Mucosa of descending colon (tissue), 1 donor: ENCODE measurements around the genes SHISA9, MRTFB and NPIPA5.

- PRO-cap = no peak
These were observed 159.7 kb downstream of the CPPED1 start for GRCh38 chr16:12643819-12644555.

DNA sequence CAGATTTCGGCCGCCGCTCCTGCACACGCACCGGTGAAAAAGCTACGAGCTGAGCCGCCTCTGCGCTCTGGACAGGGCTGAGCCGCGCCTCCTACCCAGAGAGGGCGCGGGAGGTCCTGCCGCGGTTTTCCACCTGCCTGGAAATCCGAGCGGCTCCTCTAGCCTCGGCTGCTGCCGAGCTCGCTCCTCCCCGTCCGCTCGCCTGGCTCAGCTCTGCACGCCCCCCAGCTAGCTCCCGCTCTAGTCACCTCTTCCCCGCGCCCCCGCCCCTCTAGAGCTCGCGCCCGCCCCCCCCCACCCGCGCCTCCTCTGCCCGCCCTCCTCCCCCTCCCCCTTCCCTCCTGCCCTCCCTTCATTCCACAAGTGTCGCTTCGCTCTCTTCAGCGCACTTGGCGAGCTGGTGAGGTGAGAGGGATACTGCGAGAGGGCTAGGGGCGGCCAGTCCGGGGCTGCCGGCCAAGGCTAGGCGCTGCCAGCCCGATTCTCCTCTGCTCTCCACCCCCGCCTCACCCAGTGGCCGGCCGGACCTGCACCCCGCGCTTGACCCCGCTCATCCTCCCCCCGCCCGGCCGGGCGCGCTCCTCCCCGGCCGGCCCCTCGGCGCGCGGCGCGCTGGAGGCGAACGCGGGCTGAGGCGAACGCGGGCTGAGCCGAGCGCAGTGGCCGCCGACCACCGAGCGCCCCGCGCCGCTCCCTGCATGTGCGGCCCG is at the start of gene SHISA9:
SHISA9 (plus strand) TSS at position 355 of the 710 bp plus-strand sequence.
- PRO-cap = bidirectional peak, plus-strand start at position 392 of the sequence, minus-strand start at position 215 of the sequence

DNA sequence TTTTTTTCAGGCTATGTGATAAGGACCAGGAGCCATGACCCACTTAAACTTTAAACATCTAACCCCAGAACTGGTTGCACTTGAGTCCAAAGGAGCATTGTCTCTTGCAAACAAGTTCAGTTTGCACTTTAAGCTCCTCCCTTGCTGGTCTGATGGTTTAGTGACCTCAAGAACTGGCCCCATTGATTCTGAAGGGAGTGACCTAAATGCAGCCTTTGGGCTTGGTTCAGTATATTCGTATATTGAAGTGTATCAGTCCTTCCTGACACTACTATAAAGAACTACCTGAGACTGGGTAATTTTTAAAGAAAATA is 75.3 kb downstream of the ERCC4 start:
- PRO-cap = no peak

GRCh38 chr16:14015768-14016350 is 55.3 kb upstream of the MRTFB start:
- PRO-cap = no peak

GRCh38 chr16:14042597-14043107 is 28.5 kb upstream of the MRTFB start:
- PRO-cap = no peak

GRCh38 chr16:14070920-14071993 is at the start of gene MRTFB:
MRTFB (plus strand) TSS chr16:14071319.
- PRO-cap = bidirectional peak, plus-strand start at chr16:14071139, minus-strand start at chr16:14071034; bidirectional peak, plus-strand start at chr16:14071322, minus-strand start at chr16:14071296

DNA sequence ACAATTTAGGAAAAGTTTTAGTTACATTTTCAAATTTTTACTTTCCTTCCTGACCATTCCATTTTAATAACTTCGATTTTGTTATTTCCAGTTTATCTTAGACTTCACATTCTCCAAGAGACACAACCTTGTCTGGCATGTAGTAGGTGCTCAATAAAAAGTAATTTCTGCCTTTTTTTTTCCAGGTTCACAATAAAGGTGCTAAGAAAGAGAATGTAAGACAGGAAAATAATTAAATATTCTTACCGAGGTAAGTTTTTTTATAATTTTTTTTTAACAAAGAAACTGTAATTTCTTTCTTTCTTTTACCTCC is 7.9 kb downstream of the MRTFB start:
- PRO-cap = no peak

- PRO-cap = bidirectional peak, plus-strand start at chr16:14285890, minus-strand start at chr16:14285776
These were observed 214.5 kb downstream of the MRTFB start for GRCh38 chr16:14285426-14286184.

DNA sequence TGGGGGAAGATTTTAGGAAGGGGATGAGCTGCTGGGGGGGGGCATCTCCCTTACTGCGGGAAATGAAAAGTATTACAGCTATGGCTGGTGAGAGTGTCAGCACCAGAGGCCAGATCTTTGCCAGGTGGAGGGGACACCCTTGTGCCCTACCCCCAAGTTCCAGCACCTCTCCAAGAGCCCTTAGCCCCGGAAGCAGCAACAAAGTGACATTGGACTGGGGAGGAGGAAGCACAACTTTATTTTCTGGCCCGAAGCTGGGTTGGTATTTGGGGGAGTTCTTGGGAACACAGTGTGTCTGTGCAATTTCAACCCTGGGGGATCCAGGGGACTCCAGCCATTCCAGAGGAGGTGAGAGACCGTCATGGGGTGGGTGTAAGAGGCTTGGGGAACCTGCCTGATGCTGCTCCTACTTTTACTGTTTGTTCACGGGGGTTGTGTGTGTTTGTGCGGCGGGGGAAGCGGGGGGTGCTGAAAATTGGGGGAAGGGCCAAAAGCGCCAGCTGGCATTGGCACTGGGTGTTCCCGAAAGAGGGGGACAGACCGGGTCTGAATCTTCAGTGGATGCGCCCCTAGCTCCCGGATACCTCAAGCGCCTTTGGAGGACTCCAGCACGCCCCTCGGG is 230.2 kb downstream of the MRTFB start:
- PRO-cap = no peak

DNA sequence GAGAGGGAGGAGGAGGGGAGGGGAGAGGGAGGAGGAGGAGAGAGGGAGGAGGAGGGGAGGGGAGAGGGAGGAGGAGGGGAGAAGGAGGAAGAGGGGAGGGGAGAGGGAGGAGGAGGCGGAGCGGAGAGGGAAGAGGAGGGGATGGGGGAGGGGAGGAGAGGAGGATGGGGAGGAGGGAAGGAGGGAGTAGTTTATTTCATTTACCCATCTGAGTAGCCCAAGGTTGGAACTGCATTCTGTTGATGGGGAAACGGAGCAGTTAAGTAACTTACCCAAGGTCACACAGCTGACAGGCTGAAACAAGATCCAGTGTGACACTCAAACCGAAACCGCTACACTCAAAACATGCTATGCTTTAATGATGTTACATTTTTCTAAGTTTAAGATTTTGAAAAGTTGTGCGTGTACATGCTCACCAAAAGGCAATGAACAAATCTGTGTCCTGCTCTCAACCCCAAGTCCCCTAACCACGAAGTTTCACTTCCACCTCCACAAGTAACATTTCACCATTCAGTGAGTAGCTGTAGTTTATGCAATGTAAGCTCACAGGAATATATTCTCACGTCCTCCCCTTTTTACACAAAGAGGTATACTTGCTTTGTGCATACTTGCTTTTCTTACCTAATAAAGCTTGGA is 275.5 kb downstream of the PARN start:
- PRO-cap = no peak

DNA sequence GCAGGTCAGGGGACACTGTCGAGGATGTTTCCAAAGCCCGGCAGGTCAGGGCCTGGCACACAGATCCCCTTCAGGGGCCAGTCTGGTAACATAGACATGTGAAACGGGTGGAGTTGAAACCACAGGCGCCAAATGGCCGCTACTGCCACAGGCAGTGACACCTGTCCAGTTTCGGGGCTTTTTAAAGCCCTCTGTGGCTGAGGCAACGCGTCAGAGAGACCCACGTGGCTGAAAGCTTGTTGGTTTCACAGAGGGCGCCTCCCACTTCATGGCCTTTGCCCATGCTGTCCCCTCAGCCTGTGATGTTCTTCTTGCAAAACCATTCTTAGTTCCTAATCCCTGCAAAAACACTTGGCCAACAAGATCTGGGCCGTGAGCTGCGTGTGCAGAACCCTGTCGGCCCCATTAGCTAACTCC is 224.0 kb downstream of the PARN start:
- PRO-cap = no peak

DNA sequence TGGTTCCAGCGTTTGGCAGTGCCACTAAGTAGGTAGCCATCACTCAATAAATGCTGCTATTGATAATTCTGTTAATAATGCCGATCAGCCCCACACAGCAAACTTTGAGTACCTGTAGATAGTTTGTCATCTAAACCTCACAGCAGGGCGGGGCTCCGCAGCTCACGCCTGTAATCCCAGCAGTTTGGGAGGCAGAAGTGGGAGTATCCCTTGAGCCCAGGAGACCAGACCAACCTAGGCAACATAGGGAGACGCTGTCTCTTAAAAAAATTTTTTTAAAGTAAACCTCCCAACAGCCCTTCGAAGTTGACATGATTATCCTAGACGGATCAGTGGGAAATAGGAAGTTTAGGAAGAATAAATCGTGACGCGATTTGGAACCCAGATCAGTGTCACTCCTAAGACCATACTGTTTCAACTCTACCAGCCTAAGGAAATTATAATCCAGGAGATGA is 1.7 kb downstream of the BFAR start:
- PRO-cap = unidirectional peak, plus-strand start at position 213 of the sequence

- PRO-cap = no peak
These were observed 1.5 kb downstream of the PDXDC1 start for GRCh38 chr16:14976390-14976608.

GRCh38 chr16:15142568-15142793 is 48.4 kb upstream of the RRN3 start:
- PRO-cap = no peak

DNA sequence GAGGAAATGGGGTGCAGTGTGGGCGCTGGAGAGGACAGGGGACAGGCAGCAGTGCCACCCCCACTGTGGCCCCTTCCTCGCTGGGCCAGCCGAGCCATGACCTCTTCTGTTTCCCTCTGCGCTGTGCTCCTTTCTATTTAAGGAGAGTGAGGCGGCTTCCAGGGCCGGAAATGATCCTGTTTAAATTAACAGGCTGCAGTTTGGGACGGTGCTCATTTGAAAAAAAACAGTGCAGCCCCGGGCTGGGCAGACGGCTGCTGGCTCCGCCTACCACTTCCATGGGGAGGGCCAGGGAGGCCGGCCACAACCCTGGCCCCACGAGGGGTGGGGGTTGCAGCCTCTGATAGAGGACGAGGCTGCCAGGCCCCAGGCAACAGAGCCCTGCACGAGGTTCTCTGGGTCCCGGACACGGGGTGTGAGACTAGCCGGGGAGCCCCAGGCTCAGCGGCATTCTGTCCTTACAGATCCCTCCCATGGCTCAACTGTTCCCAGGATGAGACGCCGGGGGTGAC is 50.2 kb upstream of the RRN3 start:
- PRO-cap = unidirectional peak, minus-strand start at position 112 of the sequence

- PRO-cap = no peak
These were observed 51.3 kb upstream of the RRN3 start for GRCh38 chr16:15145066-15146025.

- PRO-cap = no peak
These were observed at the start of gene NPIPA5 for GRCh38 chr16:15378025-15378562. NPIPA5 (minus strand) TSS chr16:15378294.

DNA sequence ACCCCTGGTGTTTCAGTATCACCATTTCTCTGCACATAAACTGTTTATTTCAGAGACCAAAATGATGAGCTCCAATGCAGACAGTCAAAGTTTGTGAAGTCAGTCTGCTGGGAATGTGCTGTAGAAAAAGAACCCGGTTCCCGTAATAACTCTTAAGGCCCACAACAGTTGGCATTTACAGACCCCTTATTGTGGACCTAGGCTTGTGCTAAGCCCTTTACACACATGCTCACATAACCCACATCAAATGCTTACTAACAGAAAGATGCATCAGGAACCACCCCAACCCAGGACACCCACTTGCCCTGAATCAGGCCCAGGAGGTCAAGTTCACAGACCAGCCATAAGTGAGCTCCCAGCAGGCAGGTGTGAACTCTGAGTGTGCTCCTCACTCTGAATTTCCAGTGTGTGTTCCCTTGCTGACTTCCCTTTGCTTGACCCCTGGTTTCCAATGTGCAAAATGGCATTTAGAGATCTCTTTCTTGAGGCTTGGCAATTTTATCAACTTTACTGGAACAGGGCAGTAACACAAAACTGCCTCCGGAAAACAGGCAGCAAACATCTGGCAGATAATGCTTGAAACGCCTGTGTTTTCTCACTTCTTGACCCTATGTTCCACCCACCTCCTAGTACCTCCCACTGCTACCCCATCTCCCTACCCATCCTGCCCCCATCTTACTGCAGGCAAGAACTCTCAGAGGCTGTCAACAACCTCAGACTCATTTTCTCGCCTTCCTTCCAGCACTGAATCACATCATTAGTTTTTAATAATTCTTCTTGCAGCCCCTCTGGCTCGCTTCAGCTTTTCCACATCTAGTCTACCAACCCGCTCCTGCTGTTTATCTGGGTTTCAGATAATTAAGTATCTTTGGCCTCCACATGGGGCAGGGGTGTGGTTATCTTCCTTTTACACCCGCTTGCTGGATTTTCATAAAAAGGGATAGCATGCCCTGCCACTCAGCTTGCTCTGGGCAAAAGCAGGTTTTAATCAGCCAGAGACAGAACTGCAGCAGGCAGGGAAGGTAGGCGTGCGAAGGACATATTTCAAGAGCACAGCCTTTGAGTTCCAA is 87.2 kb downstream of the BMERB1 start:
- PRO-cap = no peak

DNA sequence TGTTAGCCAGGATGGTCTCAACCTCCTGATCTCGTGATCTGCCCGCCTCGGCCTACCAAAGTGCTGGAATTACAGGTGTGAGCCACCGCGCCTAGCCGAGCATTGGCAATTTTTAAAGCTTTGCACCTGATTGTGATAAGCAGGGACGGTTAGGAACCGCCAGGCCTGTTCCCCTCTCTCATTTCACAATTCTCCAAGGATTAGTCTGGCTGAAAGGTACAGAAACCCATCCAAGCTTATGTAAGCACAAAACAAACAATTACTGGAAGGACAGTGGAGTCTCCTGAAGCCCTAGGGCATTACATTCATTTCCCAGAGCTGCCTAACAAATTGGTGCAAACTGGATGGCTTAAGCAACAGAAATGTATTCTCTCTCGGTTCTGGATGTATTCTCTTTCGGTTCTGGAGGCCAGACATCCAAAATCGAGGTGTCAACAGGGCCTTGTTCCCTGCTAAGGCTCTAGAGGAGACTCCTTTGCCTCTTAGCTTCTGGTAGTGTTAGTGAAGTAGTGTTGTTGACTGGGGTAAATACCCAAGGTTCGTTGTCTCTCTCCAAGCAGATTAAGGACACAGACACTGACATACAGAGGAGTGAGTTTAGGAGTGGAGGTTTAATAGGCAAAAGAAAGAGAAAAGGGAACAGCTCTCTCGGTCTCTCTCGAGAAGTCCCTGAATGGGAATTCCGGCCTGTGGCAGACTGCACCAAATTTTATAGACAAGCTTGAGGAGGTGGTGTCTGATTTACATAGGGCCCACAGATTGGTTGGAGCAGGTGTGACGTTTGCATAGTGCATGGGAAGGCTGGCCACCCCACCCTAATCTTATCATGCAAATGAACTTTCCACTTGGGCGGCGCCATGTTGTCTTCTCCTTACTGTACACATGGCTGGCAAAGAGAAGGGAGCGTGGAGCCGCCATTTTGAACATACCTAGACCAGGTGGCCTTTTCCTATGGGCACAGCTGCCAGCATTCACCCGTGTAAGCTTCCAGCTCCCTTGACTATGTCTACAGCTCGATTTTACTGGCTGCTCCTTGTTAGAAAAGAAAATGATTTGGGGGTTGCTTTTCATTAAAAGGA is 66.4 kb downstream of the MARF1 start:
- PRO-cap = bidirectional peak, plus-strand start at position 892 of the sequence, minus-strand start at position 661 of the sequence

GRCh38 chr16:15640907-15641452 is 2.0 kb downstream of the MARF1 start:
- PRO-cap = no peak